ENCODE measurements around the genes ATG101, KRT7 and KRT75.

- RRBS, result no CpG with 5 or more reads among the region's 4 CpGs
Observed at GRCh38 chr12:52066280-52066767, 3.5 kb upstream of the ATG101 start.

DNA sequence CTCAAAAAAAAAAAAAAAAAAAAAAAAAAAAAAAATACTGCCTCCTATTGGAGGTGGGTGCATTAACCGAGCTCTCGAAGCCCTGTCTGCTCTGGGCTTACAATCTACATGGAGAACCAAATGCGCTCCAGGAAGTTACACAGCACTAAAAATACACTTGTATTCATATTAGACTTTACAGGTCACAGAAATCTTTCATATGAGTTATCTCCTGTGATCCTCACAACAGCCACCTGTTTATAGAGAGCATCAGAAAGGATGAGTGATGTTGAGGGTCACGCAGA lies 848 bp upstream of the ATG101 start:
- RRBS, result no CpG with 5 or more reads among the region's 4 CpGs

DNA sequence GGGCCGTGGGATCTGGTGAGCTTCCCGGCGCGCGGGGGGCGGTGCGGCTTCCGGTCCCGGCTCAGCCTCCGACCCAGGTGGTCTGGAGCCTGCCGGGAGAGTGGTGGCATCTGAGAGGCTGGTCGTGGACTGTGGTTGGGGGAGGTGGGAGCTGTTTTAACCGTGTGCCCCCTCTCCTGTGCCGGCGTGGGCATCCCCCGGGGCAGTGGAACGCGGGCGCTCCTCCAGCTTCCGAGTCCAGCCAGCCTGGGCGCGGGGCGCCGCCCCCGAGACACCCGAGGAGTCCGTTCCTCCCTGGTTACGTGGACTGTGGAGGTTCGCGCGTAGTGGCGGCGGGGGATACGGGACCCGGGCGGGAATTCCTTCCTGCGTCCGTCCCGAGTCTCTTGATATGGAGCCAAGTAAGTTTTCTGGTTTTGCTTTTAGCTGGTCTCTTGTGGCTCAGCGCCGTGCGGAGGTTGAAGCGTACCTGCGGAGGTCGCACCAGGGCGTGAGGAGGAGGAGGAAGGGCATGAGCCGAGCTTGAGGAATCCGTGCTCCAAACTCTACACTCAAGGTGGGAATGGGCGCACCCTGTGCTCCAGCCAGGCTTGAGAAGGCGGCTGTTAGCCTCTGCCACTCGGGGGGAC lies at the start of gene ATG101:
Gene ATG101, plus strand, starts transcription at position 51 of the 629 bp plus-strand sequence.
- RRBS, result 5% methylated on average over 4 of the region's 51 CpGs

DNA sequence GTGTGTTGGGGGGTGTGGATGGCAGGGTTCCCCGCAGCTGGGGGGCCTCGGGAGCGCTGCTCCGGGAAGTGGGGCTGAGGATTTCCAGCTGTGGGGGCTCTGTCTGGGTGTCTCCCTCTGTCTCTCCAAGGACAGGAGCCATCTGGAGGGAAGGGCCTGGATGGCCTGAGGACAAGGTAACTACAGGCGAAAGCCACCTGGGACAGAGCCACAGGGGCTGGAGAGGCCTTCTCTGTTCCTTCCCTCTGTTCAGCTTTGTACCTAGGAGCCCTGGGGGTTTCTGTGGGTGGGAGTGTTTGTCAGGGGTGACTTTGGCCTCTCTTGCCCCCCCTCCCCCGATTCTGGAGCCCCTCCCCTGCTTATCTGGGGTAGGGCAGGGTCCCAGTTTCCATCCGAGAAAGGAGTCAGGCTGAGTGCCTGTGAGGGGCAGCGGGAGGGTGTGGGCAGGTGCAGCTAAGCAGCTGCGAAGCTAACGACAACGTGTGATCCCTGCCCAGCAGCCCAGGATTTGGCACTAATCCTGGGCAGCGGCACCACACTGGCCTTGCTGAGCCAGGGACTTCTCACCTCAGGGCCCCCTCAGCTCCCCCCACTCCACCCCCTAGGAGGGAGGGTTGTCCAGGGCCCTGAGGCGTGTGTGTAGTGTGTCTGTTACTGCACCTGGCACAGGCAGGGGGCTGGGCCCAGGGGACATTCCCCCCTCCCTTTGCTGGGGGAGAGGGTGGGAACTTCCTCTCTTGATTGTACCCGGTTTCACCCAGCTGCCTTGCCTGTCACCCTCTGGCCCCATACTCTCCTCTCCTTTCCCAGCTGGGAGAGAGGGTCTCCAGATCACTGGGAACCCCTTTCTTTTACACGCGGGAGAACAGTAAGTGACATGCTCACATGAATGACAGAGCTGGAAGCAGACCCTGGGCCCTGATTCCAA lies 1.7 kb downstream of the SMIM41 start:
- RRBS, result no CpG with 5 or more reads among the region's 16 CpGs

GRCh38 chr12:52200331-52200671 lies 8.5 kb upstream of the KRT80 start:
- RRBS, result no CpG with 5 or more reads among the region's 7 CpGs

DNA sequence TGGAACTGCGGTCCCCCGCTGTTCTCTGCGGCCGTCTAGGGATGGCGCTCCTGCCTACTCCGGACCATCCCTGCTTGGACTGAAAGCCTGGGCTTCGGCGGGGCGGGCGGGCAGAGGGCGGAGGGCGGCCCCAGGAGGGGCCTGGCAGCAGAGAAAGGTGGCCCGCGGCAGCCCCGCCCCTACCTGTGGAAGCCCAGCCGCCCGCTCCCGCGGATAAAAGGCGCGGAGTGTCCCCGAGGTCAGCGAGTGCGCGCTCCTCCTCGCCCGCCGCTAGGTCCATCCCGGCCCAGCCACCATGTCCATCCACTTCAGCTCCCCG lies at the start of gene KRT7:
Gene KRT7, plus strand, starts transcription at position 242 of the 319 bp plus-strand sequence.
- RRBS, result 95% methylated on average over 5 of the region's 30 CpGs

GRCh38 chr12:52434154-52434565 lies at the start of gene KRT75:
Gene KRT75 (minus strand): TSS chr12:52434371.
- RRBS, result 53% methylated on average over 5 of the region's 15 CpGs

DNA sequence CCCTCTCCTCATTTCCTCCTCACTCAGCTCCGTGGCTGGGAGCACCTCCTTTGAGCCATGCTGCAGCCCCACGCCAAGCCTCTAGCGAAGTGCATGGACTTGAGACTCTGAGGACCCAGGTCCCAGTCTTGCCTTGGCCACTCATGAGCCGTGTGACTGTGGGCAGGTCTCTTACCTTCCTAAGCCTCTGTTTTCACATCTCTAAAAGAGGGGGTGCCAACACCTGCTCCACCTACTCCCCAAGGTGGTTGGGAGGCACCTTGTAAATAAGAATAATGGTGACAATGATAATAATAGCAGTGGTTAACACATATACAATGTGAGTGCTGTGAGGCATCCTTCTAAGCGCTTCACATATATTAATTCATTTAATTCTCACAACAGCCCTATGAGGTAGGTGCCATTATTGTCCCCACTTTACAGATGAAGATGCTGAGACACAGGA lies 6.3 kb upstream of the KRT71 start:
- RRBS, result no CpG with 5 or more reads among the region's 5 CpGs

GRCh38 chr12:52614950-52615598 lies 3.3 kb downstream of the KRT73 start:
- RRBS, result no CpG with 5 or more reads among the region's 6 CpGs

DNA sequence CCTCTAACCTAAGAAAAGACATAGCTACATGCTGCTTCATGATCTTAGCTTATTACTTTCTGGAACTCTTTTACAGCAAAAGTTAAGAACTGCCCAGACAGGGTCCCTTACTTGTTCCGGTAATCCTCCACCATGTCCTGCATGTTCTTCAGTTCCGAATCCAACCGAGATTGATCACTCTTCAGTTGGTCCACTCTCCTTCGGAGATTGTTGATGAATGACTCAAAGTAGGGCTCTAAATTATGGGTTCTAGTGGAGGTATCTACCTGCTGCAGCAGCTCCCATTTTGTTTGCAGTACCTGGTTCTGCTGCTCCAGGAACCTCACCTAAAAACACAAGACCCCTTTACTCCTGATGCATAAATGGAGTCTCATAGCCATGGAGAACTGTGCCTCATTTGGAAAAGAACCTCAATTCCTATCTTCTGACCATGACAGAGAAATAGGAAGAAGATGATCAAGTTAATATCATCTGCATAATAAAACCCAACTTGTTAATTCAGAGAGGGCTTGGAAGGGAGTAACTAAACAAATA lies 1.7 kb downstream of the KRT1 start:
- RRBS, result no CpG with 5 or more reads among the region's 4 CpGs

- RRBS, result no CpG with 5 or more reads among the region's 48 CpGs
Observed at GRCh38 chr12:52690811-52691683, 10.8 kb upstream of the KRT1 start.

- RRBS, result no CpG with 5 or more reads among the region's 9 CpGs
Observed at GRCh38 chr12:52768816-52769283, 8.3 kb downstream of the KRT76 start.

GRCh38 chr12:52867593-52868198 lies 18.9 kb upstream of the KRT78 start:
- RRBS, result no CpG with 5 or more reads among the region's 11 CpGs

GRCh38 chr12:52896564-52897106 lies 8.2 kb downstream of the KRT8 start:
- RRBS, result no CpG with 5 or more reads among the region's 1 CpG

- RRBS, result no CpG with 5 or more reads among the region's 6 CpGs
Observed at GRCh38 chr12:52898287-52898671, 6.6 kb downstream of the KRT8 start.

DNA sequence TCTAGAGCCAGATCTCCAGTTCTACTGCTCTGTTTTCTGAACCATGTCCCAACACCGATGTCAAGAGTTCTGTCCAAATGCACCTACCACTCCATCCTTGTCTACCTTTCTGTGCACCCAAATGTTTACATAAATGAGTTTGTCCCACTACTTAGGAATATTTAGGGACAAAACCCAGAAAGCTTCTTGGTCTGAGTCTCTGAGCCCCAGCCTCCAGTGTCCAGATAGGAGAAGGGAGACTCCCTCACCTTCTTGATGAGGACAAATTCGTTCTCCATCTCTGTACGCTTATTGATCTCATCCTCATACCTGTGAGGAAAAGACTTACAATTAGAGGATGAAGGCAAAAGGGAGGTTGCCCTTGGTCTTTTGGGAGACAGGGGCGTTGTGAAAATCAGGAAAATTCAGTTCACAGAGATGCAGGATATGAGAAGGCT lies 3.9 kb downstream of the KRT8 start:
- RRBS, result no CpG with 5 or more reads among the region's 4 CpGs

DNA sequence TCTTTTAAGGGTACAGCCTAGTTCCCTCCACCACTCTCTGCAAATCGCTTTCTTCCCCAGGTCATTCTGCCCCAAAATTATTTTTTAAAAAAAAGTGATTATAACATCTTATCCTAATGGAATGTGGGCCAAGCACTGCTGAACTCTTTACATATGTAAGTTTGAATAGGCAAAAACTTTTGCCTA lies 1.9 kb downstream of the KRT8 start:
- RRBS, result no CpG with 5 or more reads among the region's 1 CpG

- RRBS, result no CpG with 5 or more reads among the region's 10 CpGs
Observed at GRCh38 chr12:52942752-52943316, 6.1 kb upstream of the KRT18 start.

DNA sequence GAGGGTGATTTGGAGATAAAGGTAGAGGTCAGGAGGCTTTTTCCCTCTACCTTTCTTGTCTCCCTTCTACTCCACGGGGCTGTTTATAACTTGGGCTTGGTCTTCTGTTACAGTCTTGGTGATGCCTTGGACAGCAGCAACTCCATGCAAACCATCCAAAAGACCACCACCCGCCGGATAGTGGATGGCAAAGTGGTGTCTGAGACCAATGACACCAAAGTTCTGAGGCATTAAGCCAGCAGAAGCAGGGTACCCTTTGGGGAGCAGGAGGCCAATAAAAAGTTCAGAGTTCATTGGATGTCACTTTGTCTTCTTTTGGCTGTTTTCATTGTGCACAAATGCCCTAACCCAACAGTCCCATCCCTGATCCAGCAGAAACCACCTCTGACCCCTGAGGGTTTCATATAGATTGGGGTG lies 3.7 kb downstream of the KRT18 start:
- RRBS, result no CpG with 5 or more reads among the region's 3 CpGs

- RRBS, result no CpG with 5 or more reads among the region's 4 CpGs
Observed at GRCh38 chr12:53040456-53041119, 9.3 kb upstream of the TNS2 start.

Data from UCH-1 (cell line).